ENCODE measurements around a stretch of chr13.

DNA sequence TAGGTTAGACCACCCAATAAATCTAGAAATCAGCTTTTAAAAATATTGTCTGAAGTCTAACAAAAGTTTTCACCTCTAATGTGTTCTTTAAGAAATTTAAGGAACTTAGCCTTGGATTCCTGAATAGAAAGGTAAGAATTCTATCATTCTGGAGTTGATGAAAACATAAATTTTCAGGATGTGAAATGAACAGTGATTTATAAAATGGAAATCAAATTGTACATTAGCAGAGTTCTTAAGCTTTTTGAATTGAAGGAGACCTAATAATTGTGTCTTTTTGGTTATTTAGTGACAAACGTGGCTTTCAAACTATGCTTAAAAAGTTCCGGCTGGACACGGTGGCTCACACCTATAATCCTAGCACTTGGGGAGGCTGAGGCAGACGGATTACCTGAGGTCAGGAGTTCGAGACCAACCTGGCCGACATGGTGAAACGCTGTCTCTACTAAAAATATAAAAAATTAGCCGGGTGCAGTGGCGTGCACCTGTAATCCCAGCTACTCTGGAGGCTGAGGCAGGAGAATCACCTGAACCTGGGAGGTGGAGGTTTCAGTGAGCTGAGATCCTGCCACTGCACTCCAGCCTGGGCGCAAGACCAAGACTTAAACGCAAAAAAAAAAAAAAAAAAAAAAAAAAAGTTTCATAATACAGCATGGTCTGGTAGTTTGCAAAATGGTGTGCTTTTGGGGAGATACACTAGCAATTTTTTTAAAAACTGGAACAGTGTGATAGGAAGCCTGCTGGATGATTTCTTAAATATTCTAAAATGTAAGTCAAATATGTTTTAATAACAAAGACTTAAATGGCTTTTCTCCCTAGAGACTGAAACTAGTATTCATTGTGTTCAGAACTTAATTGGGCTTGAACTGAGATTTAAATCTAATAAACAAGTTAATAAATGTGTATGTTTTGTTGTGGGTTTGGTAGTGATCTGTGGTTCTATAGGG is 45.6 kb upstream of the GPC5 start:
- PRO-cap: no peak

- PRO-cap: no peak
Measured at GRCh38 chr13:91354327-91355503, 43.7 kb upstream of the GPC5 start.

GRCh38 chr13:91355785-91356602 is 42.4 kb upstream of the GPC5 start:
- PRO-cap: no peak

DNA sequence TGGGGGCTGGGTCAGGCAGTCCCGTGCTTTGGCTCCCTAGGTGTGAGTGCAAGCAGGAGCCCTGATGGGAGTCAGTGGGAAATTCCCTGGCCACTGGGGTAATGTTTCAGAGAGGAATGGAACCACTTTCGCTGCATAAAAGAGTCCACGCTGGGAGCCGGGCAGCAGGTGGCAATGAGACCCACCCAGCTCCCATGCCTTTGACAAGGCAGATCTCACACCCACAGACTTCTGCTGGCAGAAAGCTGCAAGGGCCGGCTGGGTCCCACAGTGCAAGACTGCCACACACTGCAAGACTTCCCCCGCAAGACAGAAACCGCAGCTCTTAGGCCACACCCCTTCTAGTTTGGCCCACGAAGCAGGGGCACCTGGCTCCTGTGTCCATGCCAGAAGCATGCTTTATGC is 17.4 kb downstream of the GPC6 start:
- PRO-cap: no peak

- PRO-cap: no peak
Measured at GRCh38 chr13:93495663-93496776, 269.4 kb downstream of the GPC6 start.

GRCh38 chr13:94303524-94304106 is 175.9 kb downstream of the DCT start:
- PRO-cap: no peak

GRCh38 chr13:94548099-94548805 is 47.7 kb downstream of the TGDS start:
- PRO-cap: no peak

GRCh38 chr13:94588513-94589162 is 7.3 kb downstream of the TGDS start:
- PRO-cap: no peak

- PRO-cap: no peak
Measured at GRCh38 chr13:94608655-94609134, 7.0 kb downstream of the GPR180 start.

GRCh38 chr13:94712768-94713566 is 622 bp upstream of the SOX21 start:
- PRO-cap: no peak

GRCh38 chr13:94859236-94859768 is 147.0 kb upstream of the SOX21 start:
- PRO-cap: no peak

GRCh38 chr13:95192740-95193374 is 108.4 kb downstream of the ABCC4 start:
- PRO-cap: no peak

GRCh38 chr13:95227010-95227209 is 74.3 kb downstream of the ABCC4 start:
- PRO-cap: no peak

DNA sequence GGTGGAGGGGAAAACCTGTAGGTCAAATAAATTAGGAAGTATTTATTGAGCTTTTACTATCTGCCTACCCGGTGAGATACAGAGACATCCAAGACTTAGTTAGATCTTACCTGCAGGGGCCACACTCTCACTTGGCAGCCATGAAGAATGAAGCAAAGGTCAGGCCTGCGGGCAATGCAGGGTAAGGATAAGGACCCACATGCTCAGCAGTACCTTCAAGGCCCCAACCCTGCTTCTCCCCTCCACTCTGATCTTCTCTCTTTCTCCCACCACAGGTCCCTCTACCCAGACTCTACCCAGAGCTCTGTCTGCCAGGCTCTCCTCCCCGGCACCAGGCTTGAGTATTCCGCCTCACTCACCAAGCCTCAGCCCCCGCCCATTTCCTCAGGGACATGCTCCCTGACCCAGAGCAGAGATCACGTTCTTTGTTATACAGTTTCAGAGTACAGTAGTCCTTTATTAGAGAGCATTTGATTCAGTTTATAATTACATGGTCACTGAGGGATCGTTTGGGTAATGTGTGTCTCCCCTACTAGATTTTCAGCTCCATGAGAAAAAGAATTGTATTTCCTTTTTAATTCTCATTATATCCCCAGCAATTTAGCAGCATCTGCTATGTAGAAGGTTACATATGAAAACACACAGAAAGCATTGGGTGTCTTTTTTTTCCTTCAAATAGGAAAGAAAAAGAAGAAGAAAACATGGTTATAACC is 18.8 kb upstream of the CLDN10 start:
- PRO-cap: no peak

GRCh38 chr13:95746847-95747810 is 70.2 kb downstream of the DNAJC3 start:
- PRO-cap: no peak

DNA sequence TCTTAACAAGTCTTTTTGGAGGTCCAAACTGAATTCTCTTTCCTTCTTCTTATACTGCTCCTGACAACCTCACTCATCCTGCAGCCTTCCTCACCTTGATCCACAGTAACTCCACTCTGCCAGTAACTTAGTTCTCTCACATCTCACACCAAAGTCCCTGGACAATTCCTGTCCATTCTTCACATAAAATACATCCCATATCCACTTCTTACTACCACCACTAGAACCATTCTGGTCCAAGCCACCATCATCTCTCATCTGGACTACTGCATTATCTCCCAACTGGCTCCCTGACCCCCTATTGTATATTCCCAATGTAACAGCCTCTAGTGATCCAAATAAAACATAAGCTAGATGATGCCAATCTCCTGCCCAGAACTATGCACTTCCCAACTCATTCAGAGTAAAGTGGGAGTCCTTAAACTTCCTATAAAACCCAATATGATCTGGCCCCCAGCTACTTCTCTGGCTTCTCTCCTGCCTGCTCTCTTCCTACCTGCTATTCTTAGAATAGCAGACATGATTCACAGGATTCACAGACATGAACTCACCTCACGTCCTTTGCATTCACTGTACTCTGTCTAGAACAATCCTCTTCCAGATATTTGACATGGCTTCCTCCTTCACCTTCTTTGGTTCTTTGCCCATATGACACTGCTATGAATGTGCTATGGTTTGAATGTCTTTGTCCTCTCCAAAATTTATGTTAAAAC is 155.2 kb downstream of the UGGT2 start:
- PRO-cap: no peak

GRCh38 chr13:96091007-96091861 is 1.3 kb downstream of the HS6ST3 start:
- PRO-cap: no peak

DNA sequence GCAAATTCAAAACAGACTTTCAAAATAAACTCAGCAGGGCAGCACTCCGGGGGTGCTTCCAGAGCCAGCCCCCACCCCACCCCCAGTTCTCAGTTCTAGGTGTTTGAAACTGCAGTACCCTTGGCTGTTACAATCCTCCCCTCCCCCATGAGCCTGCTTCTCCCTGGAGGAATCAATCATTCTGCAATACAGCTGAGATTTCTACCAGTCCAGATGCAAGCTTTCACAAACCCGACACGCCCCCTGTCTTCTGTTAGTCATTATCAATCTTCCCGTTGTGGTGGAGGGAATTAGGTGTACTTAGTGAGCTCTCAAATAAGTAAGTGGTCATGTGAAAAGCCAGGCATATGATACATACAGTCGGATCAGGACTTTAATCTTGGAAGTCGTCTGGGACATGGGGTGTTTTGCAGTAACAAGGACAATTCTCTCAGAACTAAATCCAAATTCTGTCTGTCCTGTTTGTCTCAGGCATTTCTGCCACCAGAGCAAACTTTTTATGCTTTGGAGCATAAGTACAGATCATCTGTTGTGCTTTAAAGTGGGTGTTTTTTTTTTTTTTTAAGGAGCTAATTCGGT is 96.7 kb upstream of the MBNL2 start:
- PRO-cap: no peak

GRCh38 chr13:97225430-97226445 is 3.6 kb downstream of the MBNL2 start:
- PRO-cap: no peak

GRCh38 chr13:97246639-97246957 is 24.5 kb downstream of the MBNL2 start:
- PRO-cap: no peak